SUDHL5 (cell line): ENCODE data around the gene TES.

DNA sequence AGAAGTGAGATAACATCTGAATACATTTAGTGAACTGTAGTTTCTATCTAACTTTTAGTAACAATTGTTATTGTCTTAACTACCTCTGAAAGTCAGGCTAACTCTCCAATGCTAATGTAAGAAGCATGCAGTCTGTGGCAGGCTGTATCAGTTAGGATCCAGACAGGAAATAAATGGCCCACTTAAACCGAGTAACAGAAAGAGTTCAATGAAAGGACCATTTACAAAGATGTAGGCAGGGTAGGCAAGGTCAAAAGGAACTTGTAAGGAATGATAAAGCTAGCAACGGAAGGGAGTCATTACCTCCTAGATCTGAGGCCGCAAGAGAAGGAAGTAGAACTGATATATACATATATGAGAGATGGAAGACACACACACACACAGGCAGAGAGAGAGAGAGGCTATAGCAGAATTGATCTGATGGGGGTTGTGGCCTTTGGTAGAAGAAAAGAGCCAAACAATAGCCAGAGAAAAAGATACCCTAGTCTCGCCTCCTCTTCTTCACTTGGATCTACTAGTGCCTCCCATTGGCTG lies 91.1 kb downstream of the LSMEM1 start:
- PRO-cap: no peak

DNA sequence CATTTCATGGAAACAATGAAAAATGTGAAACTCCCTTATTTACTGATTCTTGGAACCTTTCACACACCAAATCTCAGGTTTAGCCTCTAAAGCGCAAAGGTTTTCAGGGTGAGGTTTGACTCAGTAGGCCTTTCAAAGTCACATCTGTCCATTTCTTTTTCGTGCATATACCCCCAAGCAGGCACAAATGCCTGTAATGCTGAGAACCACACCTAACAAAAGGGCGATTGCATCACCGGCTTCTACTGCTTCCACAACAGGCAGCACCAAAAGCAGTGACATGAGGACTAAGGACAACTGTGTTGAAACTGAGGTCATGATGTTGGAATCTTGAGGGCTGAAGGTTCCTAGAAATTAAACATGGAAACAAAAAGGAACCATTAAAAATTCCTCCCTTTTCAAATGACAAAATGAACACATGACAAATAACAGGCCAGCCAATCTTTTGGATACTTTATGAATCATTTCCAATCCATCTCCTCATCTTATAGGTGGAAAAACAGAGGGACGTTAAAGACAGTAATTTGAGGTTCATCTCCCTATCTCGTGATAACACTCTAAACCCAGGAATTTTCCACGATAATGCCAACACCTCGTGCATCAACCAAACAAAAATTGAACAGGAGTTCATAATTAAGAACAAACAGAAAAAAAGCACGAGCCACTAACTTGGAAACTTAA lies 953 bp downstream of the SMIM30 start:
- PRO-cap: no peak

DNA sequence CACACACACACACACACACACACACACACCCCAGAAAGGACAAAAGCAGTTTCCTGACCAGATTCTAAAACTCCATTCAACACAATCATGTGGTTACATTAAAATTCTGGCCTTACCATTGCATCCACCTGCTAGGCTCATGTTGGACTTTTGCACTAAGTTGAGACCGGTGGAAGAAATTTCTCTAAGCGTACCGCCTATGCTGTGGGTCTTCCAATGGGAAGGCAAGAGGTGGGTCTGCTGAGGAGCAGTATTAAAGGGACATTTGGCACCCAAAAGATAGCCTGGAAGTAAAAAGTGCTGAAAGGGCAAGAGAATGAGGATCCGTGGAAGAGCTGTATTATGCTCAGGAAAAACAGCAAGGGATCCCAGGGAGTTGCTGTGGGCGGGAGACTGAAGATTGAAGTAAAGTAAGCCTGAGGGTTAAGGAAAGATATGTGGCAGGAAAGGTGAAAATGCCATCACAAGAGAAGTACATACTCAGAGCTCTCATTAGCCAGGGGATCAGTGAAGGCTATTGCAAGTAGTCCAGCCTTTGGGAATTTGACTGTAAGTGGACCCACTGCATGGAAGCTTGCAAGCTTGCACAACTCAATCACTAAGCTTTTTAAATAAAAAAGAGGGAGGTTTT lies 5.2 kb downstream of the FOXP2 start:
- PRO-cap: no peak

GRCh38 chr7:114944761-114945260 lies 22.9 kb downstream of the MDFIC start:
- PRO-cap: no peak

DNA sequence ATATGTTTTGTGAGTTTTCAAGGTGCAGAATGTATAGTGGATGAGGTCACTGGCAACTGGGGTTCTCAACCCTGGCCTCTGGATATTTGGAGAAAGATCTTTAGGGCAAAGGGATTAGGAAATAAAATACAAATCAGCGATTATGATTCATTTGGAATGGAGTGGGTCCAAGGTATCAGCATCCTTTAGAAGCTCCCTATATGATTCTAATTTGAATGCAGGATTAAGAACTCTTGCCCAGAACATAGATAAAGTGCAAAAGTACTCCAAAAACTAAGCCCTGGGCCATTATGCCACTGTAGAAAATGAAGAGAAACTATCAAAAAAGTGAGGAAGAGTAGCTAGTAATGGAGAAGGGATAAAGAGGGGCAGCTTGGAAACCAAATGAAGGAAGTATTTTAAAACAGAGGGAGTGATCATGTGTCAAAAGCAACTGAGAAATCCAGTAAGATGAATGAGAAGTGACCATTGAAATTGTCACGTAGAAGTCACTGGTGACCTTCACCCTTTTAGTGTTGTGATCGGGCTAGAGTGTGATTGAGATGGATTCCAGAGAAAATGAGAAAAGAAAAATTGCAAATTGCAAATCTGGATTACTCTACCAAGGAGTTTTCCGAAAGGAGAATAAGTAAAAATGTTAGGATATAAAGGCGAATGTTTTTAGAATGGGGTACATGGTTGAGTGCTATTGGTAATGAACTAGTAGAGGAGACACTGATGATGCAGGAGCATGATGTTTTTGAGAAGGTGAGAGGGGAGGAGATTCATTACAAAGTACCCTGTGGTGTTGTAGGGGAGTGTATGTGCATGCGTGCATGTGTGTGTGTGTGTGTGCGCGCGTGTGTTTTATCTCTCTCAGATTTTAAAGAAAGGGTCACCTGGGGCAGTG lies 74.9 kb downstream of the MDFIC start:
- PRO-cap: no peak

- PRO-cap: no peak
Measured at GRCh38 chr7:115229190-115230000, 307.5 kb downstream of the MDFIC start.

DNA sequence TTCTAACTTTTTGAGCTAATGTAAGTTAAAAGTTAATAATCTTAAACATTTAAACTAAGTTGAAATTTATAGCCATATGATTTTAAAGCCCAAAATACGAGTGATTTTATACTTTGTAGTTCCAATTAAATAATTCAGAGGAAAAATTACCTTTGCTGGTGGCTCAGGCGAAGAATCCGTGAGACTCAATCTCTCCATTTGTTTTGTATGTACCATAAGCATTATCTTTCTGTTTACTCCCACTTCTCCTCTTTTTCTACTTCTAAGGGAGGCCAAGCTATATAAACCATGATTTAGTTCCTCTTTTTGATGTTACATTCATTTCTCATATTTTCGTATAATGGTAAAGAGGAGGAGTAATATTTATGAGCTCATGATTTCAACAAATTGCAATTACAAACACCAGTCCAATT lies 50.7 kb upstream of the TES start:
- PRO-cap: unidirectional peak, minus-strand start at position 256 of the sequence

GRCh38 chr7:116210241-116210817 lies at the start of gene TES:
Gene TES (plus strand): TSS chr7:116210539.
- PRO-cap: unidirectional peak, plus-strand start at chr7:116210549; unidirectional peak, plus-strand start at chr7:116210622

DNA sequence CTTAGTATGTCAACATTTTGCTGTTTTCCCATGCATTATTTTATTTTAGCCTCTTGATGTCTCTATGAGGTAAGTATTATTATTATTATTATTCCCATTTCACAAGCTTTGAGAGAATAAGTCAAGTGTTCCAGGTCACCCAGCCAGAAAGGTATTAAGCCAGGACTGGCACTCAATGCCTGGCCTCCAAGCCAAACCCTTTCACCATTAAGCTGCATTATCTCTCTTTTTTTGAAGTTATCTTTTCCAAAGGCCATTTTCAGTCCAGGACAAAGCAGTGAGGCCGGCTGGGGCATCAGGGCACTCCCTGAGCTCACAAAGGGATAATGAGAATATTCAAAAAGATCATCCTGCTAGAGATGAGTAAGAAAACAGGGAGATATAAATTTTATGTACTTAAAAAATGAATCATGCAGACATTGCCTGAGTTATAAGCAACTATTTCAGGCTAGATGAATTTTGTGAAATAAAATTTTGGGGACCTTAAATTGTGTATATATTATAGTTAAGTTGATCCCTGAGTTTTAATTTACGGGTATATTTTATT lies 51.5 kb upstream of the CAV2 start:
- PRO-cap: no peak

GRCh38 chr7:116458816-116459187 lies 40.7 kb upstream of the CAV2 start:
- PRO-cap: no peak

GRCh38 chr7:116499837-116500912 lies 637 bp downstream of the CAV2 start:
- PRO-cap: no peak

- PRO-cap: no peak
Measured at GRCh38 chr7:116525400-116525803, 566 bp downstream of the CAV1 start.

GRCh38 chr7:116525804-116526971 lies 1.4 kb downstream of the CAV1 start:
- PRO-cap: no peak

DNA sequence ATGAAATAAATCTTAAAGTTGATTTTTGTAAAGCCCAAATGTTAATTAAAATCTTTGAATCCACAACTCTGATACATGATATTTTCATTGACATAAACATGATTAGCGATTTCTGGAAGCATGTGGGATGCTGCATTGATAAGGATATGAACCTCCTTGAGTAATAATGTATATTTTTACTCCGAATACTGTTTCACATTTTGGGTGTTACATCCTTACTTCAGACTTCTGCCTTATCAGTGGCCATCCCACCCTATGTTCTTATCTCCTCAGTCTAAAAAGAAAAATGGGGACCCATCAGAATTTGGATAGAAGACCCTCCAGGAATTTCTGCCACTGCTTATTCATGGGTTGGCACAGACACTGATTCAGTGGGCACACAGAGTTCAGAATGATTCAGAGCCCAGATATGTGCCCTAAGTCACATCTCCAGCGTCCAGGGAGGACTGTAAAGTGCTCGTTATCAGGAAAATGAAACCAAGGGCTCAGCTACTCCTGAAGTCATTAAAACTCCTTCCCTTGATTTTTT lies 34.4 kb downstream of the MET start:
- PRO-cap: no peak

GRCh38 chr7:116716541-116717126 lies 44.6 kb downstream of the MET start:
- PRO-cap: no peak

- PRO-cap: no peak
Measured at GRCh38 chr7:116921582-116922007, 31.7 kb upstream of the ST7 start.

GRCh38 chr7:117672637-117674058 lies 193.3 kb downstream of the CFTR start:
- PRO-cap: no peak

GRCh38 chr7:117682834-117683675 lies 190.2 kb downstream of the CTTNBP2 start:
- PRO-cap: no peak

DNA sequence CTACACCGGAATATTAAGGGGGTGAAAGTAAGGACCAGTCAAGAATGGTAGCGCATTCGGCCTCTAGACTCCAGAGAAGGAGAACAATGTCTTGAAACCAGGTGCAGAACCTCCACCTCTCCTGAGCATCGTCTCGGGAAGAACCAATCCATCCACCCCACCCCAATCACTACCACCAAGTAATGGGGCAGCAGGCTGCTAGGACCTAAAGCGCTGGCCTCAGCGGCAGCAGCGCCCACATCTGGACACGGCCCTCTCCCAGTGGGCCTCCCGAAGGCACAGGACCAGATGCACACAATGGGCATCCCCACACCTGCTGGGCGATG lies 740 bp downstream of the CTTNBP2 start:
- PRO-cap: no peak

GRCh38 chr7:119713352-119714184 lies 559.4 kb upstream of the KCND2 start:
- PRO-cap: no peak